ENCODE data around the gene PIANP.

DNA sequence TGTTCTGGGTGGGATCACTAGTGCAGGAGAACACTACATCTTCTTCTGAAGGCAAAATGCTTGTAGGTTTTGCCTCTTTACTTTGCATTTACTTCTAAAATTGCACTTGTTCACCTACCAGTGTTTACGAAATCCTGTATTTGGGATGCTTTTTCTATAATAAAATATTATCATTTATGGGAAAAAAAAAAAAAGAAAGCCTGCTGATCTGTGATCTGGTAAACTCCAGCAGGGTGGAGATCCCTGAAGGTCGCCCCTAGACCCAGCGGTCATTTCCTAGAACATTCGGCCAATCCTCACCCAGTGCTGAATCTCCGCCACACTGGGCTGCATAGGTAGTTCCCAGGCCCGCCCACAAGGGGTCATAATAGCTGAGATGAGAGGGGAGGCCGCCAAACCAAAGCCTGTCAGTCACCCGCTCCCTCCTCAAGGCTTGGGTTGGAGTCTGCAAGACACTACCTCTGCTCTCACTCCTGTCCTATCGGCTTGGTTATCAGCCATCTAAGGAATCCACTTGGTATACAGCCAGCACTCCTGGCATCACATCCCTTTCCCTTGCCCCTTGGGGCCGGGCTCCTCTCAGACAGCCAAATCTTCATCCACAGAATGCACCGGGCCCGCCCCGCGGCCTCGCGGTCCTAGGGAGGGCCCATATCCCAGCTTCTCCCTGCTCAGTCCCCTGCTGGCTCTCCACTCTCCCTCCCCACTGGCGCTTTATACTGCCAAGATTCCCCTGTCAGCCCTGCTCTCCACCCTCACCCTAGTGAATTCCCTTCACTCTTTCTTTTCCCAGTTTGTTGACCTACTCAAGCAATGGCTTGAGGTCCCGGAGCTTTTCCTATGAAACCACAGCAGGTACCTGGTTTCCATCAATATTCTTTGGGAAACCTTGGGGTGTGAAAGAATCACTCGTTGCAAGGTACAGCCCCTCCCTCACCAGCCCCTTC lies 1.7 kb downstream of the IFFO1 start:
- PRO-cap, 4 experiments = peak in 4 of 4 experiments; most common plus-strand start position 429 of the sequence (in 4); most common minus-strand start position 318 of the sequence (in 1)
- RAMPAGE, long total RNA, 2 experiments = no peak in any of the 2 experiments
- RRBS = 12% methylated on average over 1 of the region's 19 CpGs

- PRO-cap, 4 experiments = no peak in any of the 4 experiments
- RAMPAGE, long total RNA, 2 experiments = no peak in any of the 2 experiments
- RRBS = no CpG with 5 or more reads among the region's 13 CpGs
These were observed 19.4 kb upstream of the NOP2 start for GRCh38 chr12:6587270-6588168.

GRCh38 chr12:6592806-6593316 lies 14.3 kb downstream of the CHD4 start:
- PRO-cap, 4 experiments = no peak in any of the 4 experiments
- RAMPAGE, long total RNA, 2 experiments = no peak in any of the 2 experiments
- RRBS = no CpG with 5 or more reads among the region's 3 CpGs

GRCh38 chr12:6595150-6595606 lies 12.0 kb downstream of the CHD4 start:
- PRO-cap, 4 experiments = no peak in any of the 4 experiments
- RAMPAGE, long total RNA, 2 experiments = no peak in any of the 2 experiments
- RRBS = no CpG with 5 or more reads among the region's 7 CpGs

DNA sequence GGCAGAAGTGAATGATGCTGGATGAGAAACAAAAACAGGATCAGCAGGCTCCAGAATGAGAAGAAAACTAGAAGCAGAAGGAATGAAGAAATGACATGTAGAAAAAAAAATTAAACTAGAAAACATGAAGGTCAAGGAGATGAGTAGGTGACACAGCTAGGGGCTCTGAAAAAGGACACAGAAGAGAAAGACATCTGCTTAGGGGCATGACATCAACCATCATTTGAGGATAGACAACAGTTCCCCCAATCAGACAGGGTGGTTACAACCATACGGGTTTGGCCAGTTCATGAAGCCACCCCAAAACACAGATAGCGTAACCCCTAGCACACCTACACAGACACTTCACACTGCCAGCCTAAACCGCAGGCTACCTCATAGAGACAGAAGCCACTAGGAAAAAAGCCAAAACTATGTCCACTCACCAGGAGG lies 2.0 kb downstream of the CHD4 start:
- PRO-cap, 4 experiments = no peak in any of the 4 experiments
- RAMPAGE, long total RNA, 2 experiments = no peak in any of the 2 experiments
- RRBS = no CpG with 5 or more reads among the region's 3 CpGs

GRCh38 chr12:6607973-6608891 lies 1.1 kb upstream of the CHD4 start:
- PRO-cap, 4 experiments = peak in 2 of 4 experiments; most common plus-strand start chr12:6608163 (in 2)
- RAMPAGE, long total RNA, 2 experiments = no peak in any of the 2 experiments
- RRBS = no CpG with 5 or more reads among the region's 10 CpGs

DNA sequence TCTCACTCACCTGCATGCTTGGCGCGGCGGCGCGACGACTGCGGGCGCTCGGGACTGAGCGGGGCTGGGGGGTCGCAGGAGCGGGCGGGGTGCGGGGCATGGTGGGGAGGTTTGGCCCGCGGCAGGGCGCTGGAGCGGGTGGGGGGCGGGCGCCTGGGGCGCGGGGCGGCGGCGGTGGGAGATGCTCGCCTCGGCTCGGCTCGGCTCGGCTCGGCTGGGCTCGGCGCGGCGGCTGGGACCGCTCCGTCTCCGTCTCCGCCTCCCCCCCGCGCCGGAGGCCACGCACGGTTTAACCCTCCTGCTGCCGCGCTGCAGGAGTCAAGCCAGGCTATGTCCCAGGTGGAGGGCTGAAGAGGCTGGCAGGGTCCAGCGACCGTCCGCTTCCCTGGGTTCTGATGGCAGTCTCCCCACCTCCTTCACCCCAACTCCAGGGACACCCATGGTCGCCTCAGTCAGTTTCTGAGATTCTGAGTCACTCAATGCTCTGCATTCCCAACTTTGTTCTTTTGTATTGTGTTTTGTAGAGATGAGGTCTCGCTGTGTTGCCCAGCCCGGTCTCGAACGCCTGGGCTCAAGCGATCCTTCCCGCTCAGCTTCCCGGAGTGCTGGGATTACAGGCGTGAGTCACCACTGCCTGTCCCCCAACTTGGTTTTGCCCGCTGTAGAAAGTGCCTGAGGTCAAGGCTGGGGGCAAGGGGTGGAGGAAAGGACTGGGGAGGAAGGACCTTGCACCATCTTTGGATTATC lies at the start of gene PIANP:
TSS of gene PIANP (minus strand) at position 212 of the 747 bp plus-strand sequence.
- PRO-cap, 4 experiments = peak in 1 of 4 experiments; most common minus-strand start position 207 of the sequence (in 1)
- RAMPAGE, long total RNA, 2 experiments = no peak in any of the 2 experiments
- RRBS = 17% methylated on average over 3 of the region's 59 CpGs

DNA sequence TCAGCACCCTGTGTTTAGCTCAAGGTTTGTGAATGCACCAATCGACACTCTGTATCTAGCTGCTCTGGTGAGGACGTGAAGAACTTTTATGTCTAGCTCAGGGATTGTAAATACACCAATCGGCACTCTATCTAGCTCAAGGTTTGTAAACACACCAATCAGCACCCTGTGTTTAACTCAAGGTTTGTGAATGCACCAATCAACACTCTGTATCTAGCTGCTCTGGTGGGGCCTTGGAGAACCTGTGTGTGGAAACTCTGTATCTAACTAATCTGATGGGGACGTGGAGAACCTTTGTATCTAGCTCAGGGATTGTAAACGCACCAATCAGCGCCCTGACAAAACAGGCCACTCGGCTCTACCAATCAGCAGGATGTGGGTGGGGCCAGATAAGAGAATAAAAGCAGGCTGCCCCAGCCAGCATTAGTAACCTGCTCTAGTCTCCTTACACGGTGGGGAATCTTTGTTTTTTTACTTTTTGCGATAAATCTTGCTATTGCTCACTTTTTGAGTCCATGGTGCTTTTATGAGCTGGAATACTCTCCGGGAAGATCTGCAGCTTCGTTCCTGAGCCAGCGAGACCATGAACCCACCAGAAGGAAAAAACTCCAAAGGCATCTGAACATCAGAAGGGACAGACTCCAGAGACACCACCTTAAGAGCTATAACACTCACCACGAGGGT lies 7.1 kb upstream of the COPS7A start:
- PRO-cap, 4 experiments = no peak in any of the 4 experiments
- RAMPAGE, long total RNA, 2 experiments = no peak in any of the 2 experiments
- RRBS = no CpG with 5 or more reads among the region's 13 CpGs

DNA sequence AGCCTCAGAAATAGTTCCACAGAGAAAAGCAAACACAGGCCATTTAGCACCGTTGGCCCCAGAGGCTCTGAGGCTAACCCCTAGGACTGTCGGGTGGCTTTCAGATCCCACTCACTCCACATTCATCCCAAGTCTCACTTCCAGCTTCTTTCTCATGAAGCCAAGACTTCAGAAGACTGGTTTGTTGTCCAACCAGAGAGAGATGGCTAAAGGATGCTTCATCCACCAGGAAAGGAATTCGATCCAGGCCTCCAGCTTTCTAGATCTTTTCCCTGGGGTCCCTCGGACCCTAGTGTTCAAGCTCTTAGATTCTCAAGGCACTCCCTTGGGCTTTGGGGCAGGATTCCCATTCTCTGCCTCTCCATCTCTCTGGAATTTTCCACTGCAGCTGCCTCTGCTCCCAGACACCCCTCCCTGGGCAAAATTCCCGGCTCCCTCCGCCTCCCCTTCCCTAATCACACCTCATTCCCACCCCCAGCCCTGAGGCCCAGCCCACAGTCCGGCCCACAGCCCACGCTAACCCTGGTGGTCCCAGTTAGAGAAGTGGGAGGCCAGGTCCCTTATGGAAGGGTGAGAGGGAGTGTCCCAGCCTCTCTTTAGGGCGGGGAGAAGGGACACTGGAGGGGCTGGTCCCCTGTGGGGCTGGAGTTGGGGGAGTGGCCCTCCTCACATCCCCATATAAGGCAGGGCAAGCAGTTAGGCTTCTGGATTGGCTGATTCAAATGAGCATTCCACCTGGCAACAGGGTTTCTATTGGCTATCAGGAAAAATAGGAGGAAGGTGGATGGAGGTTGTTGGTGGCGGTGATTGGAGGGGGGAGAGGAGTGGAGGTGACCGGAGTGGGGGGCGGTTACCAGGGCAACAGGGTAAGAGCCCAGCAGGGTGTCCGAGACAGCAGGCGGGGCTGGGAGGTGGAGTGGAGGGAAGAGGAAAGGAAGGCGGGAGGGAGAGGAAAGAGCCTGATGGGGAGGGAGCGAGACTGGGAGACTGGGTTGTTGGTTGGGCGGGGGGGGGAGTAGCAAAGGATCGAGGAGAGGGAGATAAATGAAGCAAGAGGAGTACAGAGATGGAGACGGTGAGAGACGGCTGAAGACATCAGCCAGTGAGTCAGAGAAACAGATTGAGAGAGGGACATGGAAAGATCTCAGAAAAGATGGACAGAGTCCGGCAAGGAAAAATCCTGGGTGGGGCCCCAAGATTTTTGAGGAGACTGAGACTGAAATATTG lies 2.1 kb upstream of the PTMS start:
- PRO-cap, 4 experiments = peak in 4 of 4 experiments; most common plus-strand start position 1,057 of the sequence (in 4); most common minus-strand start position 416 of the sequence (in 3)
- RAMPAGE, long total RNA, 2 experiments = no peak in any of the 2 experiments
- RRBS = 4% methylated on average over 1 of the region's 21 CpGs

DNA sequence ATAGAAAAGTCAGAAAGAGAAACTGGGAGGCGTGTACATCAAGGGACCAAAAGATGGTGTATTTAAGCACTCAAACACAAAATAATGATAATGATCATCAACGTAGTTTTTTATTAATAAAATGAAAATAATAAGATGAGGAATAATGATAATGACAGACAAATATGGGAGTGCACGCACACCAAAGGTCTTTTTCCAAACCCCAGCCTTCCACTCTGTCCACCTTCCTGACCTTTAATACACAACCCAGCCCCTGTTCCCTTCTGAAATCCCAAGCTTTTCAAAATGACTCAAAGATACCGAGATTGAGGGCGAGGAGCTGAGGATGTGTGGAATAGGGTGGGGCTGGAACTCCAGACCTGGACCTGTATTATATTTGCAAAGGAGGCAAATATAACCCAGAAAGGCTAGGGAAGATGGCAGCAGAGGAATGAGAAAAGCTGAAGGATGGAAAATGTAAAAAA lies 1.2 kb upstream of the PTMS start:
- PRO-cap, 4 experiments = peak in 2 of 4 experiments; most common plus-strand start position 293 of the sequence (in 1); most common minus-strand start position 217 of the sequence (in 1)
- RAMPAGE, long total RNA, 2 experiments = no peak in any of the 2 experiments
- RRBS = no CpG with 5 or more reads among the region's 5 CpGs

DNA sequence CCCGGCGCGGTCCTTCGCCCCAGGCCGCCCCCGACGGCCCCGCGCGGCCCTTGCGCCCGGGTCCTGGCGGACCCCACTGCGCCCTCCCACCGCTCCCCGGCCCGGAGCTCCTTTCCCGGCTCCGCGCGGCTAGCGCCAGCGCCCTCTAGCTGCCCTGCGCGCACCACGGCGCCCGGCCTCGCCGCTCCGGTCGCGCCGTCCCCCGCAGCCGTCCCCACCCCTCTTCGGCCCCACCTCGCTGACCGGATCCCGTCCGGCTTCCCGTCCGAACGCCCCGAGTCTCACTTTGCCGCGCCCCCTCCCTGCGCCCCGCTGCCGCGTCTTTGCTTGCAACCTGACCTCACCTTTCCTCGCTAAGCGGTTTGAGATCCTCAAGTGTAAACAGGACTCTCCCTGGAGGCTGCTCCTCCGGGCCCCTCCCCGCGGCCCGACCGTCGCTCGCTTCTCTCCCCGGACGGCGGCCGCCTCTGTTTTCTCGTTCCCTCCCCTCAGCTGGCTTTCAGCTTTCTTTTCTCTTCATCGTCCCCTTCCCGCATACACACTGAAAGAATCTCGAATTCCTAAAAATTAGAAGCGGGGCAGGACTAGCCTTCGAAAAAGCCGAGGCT lies 738 bp downstream of the PTMS start:
- PRO-cap, 4 experiments = peak in 4 of 4 experiments; most common plus-strand start position 277 of the sequence (in 4); most common minus-strand start position 147 of the sequence (in 4)
- RAMPAGE, long total RNA, 2 experiments = no peak in any of the 2 experiments
- RRBS = 2% methylated on average over 48 of the region's 71 CpGs

DNA sequence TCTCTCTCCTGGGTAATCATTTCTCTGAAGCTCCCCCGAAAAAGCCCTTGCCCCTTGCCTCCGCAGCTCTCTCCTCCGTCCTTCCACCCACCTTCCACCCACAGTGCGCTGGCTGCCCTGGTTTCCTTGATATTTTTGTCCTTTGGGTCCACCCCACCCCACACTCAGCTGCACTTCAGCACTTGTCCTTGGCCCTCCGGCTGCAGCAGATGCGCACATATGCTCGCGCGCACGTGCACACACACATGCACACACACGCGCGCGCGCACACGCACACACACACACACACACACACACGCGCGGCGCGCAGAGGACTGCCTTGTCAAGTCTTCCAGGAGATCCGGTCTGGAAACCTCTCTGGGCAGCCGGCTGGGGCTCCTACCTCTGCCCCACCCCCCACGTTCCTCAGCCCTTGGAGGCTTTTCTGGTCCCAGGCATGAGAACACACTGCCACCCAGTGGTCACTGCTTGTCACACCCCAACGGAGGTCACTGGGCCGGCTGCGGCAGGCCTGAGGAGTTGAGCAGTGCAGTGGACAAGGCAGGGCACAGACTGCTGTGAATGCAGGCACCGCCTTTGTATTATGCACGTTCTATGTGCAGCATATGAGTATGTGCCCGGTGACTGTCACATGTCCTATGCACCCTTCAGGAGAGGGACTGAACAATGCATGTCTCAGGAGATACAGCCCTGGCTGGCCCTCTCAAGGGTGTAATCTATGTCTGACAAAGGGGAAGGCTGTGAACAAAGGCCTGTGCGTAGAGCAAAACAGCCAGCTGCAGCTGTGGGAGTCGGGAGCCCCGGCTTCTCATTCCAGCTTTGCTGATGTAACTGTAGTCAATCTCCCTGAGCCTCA lies 6.6 kb downstream of the LAG3 start:
- PRO-cap, 4 experiments = peak in 4 of 4 experiments; most common plus-strand start position 336 of the sequence (in 2); most common minus-strand start position 190 of the sequence (in 3)
- RAMPAGE, long total RNA, 2 experiments = no peak in any of the 2 experiments
- RRBS = no CpG with 5 or more reads among the region's 33 CpGs

- PRO-cap, 4 experiments = peak in 4 of 4 experiments; most common plus-strand start chr12:6827652 (in 4); most common minus-strand start chr12:6827526 (in 2)
- RAMPAGE, long total RNA, 2 experiments = no peak in any of the 2 experiments
- RRBS = no CpG with 5 or more reads among the region's 8 CpGs
These were observed 757 bp upstream of the P3H3 start for GRCh38 chr12:6827371-6827928.

DNA sequence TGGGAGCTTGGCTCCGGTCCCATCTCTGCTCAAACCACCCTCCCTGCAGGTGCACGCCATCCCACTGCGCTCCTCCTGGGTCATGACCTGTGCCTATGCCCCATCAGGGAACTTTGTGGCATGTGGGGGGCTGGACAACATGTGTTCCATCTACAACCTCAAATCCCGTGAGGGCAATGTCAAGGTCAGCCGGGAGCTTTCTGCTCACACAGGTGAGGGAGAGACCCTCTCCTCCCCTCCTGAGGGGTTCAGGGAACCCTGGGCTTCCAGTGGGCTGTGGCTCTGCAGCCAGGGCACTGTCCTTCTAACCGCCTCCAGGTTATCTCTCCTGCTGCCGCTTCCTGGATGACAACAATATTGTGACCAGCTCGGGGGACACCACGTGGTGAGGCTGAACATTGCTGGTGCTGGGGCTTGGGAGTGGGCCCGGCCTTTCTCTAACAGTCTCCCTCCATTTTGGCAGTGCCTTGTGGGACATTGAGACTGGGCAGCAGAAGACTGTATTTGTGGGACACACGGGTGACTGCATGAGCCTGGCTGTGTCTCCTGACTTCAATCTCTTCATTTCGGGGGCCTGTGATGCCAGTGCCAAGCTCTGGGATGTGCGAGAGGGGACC lies 2.7 kb downstream of the GNB3 start:
- PRO-cap, 4 experiments = no peak in any of the 4 experiments
- RAMPAGE, long total RNA, 2 experiments = no peak in any of the 2 experiments
- RRBS = no CpG with 5 or more reads among the region's 13 CpGs

- PRO-cap, 4 experiments = no peak in any of the 4 experiments
- RAMPAGE, long total RNA, 2 experiments = no peak in any of the 2 experiments
- RRBS = no CpG with 5 or more reads among the region's 22 CpGs
These were observed 759 bp downstream of the ENO2 start for GRCh38 chr12:6915024-6915654.

- PRO-cap, 4 experiments = no peak in any of the 4 experiments
- RAMPAGE, long total RNA, 2 experiments = no peak in any of the 2 experiments
- RRBS = no CpG with 5 or more reads among the region's 11 CpGs
These were observed 315 bp upstream of the PTPN6 start for GRCh38 chr12:6950929-6951153.

DNA sequence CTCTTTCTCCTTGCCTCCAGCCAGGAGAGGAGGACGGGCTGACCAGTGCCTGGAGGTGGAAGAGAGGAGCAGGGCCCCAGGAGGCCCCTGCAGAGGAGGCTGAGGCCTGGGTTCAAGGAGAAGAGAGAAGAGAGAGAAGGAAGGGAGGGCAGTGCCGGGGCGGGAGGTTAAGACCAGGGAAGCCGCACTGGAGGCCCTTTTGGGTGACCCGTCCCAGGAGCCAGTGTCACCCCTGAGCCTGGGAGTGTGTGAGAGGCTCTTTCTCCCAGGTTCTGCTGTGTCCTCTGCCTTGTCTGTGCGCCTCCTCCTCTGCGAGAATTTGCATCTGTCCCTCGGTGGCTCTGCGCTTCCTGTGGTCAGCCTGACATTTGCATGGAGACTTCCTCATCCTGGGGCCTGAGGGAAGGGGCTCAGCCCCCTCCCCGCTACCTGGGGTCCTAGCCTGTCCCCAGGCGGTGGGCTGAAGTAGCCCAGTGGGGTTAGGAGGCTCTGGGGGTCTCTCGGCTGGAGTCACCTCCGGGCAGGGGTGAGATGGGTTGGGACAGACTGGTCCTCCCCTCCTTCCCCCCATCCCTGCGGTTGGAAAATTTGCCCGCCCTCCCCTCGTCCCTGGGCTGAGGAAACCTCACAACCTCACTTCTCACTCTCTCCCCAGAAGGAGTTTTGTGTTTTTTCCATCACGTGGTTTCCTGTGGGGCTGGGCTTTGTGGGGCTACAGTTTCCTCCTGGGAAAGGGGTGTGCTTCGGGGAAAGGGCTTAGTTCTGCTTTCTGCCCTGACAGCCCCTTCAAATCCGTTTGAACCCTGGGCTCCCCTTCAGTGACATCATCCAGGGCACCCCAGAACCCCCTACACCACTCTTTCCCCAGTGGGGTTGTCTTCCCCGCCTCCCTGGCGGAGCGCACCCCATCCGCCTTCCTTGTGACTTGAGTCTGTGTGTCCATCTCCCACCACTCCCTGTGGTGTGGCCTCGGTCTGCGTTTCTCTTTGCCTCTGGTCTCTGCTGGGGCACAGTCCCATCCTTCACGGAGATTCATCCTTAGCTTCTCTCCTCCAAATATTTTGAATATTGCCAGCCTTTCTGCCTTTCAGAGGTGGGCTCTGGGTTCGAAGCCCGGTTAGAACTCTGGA lies 2.5 kb downstream of the PTPN6 start:
- PRO-cap, 4 experiments = peak in 4 of 4 experiments; most common plus-strand start position 731 of the sequence (in 1); most common minus-strand start position 277 of the sequence (in 4)
- RAMPAGE, long total RNA, 2 experiments = no peak in any of the 2 experiments
- RRBS = no CpG with 5 or more reads among the region's 28 CpGs

DNA sequence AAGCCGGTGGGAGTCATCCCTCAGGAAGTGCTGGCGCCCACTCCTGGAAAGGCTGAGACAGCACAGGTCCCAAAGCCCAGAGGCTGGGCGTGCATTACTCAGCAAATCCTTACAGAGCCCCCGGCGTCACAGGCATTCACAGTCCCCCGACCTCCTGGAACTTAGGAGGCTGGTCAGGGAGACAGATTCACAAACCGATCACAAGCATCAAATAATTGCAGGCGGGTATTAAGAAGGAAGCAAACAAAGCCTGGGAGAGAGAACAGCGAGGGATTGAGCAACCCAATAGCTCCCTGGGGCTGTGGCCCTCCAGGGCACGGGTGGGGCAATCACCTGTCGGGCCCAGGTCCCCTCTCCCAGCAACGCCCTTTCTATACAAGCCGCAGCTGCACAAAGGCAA lies 8.3 kb downstream of the PHB2 start:
- PRO-cap, 4 experiments = peak in 3 of 4 experiments; most common plus-strand start position 112 of the sequence (in 1); most common minus-strand start position 35 of the sequence (in 1)
- RAMPAGE, long total RNA, 2 experiments = no peak in any of the 2 experiments
- RRBS = 10% methylated on average over 4 of the region's 13 CpGs

- PRO-cap, 4 experiments = peak in 1 of 4 experiments; most common minus-strand start chr12:6963591 (in 1)
- RAMPAGE, long total RNA, 2 experiments = no peak in any of the 2 experiments
- RRBS = 83% methylated on average over 1 of the region's 13 CpGs
These were observed 7.1 kb downstream of the PHB2 start for GRCh38 chr12:6963442-6963685.

GRCh38 chr12:7016896-7017477 lies 1.3 kb downstream of the LPCAT3 start:
- PRO-cap, 4 experiments = no peak in any of the 4 experiments
- RAMPAGE, long total RNA, 2 experiments = no peak in any of the 2 experiments
- RRBS = no CpG with 5 or more reads among the region's 5 CpGs